ENCODE measurements around the gene GPR21.

DNA sequence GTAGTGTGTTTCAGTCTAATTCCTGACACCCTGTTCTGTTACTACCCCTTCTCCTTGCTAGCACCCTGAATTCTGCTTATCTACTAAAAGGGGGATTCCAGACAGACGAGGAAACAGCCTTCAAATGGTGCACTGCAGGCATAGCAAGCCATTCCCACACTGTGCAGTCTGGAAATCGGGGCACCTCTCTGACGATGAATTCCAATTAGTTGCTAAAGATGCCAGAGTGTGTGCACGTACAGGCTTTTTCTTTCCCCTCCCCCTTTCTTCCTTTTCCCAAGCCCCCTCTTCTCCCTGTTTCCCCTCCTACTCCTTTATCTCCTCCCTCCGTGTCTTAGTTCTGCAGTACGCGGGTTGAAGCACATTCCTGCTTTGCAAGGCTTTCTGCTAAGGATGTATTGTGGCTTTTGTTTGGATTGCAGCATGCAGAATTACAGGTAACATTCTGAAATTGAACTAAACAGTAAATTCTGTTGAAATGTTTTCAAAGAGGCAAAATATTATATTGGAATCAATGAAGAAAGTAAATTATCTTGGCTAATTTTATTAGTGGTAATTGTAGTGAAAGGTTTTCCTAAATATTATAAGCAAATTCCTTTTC lies at the start of gene GPR21:
GPR21 (plus strand) TSS at position 362 of the 601 bp plus-strand sequence.
- RRBS, 2 experiments: no CpG with 5 or more reads among the region's 7 CpGs

DNA sequence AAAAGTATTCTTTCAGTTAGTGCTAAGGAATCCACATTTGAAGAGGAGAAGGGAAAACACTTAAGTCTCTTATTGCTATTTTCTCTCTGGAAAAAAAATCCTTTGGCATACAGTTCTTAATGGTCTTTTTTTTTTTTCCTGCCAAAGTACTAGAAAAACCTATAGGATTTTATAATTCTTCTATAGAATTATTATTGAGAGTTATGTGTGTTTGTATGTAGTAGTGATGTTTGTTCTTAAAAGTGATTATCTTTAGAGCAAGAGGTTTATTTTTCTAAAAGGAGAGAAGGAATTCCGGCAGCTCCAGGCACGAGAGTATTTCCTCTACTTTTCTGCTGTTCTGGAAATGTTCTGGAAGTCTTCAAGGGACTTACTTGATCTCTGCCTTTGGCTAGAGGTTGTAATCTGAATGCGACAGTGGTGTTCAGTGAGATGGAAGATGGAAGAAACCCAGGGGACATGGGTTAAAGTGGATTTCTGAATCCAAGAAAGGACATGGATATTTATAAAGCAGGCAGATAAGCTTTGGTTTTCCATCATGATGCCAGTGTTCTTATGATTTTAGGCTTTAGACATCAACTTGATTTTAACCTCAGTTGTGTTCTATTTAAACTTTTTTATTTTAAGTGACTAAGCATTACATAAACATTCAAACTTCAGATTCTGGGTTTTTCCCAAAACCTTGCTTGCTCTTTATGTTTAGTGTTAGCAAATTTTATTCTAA lies 3.4 kb downstream of the GPR21 start:
- RRBS, 2 experiments: no CpG with 5 or more reads among the region's 3 CpGs

GRCh38 chr9:123089532-123090181 lies 56.2 kb downstream of the GPR21 start:
- RRBS, 2 experiments: no CpG with 5 or more reads among the region's 7 CpGs

DNA sequence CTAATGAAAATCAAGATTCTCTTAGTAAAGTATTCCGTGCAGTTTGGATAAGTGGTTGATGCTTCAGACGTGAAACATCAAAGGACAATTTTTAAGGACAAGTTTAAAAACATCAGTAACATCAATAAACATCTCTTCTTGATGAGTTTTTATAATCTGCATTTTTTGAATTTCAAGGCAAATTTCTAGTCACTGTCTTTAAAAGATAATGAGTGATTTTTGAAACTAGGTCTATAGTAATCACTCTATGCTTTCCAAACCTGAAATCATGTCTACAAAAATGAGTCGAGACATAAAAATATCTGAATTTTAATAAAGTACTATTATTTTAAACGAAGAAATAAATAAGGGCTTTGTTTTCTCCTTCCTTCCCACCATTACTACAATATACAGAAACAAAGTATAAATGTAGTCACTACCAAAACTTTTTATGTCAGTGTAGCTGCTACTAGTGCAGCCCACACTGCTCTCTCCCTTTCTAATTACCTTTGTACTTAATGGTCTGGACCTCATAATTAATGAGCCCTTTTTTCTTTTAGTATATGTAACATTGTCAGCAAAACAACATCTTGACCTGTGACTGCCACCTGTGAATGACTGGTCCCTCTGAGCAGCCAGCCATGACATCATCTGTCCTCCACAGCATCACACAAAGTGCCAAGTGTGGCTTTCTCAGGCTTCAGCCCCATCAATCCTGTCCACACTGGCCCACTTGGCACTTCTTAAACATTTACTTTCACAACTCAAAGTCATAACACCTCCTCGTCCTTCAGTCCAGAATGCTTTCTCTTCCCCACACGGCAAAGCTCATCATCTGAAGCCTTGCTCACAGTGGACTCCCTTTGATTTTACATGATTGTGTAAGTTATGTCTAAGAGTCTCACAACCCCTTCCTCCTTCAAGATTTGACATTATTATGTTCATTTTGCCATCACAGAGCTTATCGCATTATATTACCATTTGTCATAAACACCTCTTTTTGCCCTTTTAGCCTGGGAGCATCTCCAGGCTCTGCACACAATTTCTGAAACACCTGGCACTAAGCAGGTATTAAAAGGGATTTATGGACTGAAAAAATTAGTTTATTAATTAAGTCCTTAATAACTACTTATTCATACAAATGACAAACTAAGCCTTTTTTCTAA lies 104.6 kb downstream of the GPR21 start:
- RRBS, 2 experiments: no CpG with 5 or more reads among the region's 7 CpGs

DNA sequence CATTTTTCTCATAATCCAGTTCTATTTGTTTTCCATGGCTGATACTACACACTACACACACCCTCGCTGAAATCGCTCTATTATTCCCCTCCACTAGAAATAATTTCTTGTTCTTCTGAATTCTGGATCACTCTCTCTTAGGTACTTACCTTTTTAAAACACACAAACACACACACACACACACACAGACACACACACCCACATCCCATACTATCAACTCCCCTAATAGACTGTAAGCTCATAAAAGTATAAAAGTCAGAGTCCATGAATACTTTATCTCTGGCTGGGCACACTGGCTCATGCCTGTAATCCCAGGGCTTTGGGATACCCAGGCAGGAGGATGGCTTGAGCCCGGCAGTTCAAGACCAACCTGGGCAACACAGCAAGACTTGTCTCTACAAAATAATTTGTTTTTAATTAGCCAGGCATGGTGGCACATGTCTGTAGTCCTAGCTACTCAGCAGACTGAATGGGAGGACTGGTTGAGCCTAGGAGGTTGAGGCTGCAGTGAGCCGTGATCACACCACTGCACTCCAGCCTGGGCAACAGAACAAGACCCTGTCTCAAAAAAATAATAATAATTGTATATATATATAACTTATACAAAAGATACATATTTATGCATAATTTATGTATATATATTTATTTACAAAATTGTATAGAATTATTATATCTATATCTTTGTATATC lies 11.0 kb downstream of the STRBP start:
- RRBS, 2 experiments: no CpG with 5 or more reads among the region's 4 CpGs

- RRBS, 2 experiments: no CpG with 5 or more reads among the region's 14 CpGs
Measured at GRCh38 chr9:123282297-123283170, 14.1 kb upstream of the STRBP start.

GRCh38 chr9:123364517-123364850 lies 8.5 kb downstream of the CRB2 start:
- RRBS, 2 experiments: no CpG with 5 or more reads among the region's 6 CpGs

DNA sequence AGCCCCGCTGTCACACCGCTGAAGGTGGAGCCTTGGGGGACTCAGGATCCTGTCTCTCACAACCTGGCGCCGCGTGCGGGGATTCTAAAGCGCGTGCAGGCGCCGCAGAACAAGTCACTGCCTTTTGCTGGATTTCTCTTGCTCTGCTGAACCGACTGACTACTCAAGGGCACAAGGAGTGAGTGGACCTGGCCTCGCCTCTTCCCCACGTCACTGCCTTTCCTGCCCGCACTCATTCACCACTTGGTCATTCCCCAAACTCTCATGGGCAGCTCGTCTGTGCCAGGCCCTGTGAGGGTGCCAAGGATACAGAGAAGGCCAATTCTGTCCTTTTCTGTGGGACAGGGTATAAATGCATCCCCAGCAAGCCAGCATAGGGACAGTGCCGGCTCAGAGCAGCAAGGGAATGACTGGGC lies 69.4 kb downstream of the CRB2 start:
- RRBS, 2 experiments: no CpG with 5 or more reads among the region's 16 CpGs

DNA sequence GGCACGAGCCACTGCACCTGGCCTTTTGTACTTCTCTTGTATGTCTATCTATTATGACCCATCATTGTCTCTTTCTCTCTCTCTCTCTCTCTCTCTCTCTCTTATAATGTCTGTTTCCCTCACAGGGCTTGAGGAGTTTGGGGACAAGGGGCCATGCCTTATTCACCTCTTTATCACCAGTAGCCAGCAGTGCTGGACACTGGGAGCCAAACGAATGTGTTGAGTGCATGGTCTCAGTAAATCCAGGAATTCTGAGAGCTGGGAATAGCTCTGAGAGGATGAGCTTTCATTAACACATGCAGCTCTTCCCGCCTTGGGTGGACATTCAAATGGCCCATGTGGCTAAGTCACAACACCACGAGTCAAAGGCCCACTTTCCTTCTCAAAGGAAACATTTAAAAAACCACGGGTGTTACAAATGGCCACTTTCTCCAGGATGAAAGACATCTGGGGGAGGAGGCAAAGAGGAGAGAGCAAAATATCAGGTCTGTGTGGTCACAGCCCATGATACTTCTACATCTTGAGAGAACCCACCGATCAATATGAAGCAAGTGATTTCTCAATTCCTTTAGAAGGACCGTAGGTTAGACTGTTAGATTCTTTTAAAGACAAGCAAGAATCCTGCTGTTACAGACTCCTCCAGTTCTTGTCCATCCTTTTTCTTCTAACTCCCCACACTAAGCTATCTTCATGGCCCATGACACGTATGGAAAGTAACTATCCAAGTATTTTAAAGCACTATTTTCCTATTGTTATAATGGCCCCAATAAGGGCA lies 139.3 kb downstream of the CRB2 start:
- RRBS, 2 experiments: no CpG with 5 or more reads among the region's 8 CpGs

DNA sequence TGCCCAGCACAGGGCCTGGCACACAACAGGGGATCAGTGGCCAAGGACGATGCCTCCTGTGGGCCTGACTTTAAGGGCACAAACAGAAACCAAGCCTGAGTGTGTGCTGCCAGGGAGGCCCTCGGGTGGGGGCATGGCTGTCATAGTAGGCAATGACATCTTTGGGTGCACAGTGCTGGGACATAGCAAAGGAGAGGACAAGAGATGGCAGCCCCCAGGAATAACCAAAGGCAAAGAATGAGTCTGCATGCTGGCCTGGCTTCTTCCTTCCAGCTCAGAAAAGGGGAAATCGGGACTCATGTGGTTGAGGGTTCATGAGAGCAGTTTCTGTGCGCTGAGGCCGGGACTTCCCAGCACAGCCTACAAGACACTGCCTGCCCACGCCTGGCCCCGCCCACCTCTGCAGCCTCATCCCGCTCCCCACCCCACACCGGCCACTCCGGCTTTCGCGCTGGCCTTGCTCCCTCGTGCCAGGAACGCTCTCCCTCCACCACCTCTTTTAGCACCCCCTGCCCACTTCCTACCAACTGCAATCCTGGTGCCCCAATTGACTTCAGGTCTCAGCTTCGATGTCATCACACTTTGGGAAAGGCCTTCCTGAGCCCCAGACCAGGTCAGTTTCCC lies 13.8 kb upstream of the LHX2 start:
- RRBS, 2 experiments: 6 to 39% methylated on average over 3 of the region's 15 CpGs

- RRBS, 2 experiments: 13 to 44% methylated on average over 7 to 8 of the region's 14 CpGs
Measured at GRCh38 chr9:124125647-124126144, 114.1 kb downstream of the LHX2 start.

DNA sequence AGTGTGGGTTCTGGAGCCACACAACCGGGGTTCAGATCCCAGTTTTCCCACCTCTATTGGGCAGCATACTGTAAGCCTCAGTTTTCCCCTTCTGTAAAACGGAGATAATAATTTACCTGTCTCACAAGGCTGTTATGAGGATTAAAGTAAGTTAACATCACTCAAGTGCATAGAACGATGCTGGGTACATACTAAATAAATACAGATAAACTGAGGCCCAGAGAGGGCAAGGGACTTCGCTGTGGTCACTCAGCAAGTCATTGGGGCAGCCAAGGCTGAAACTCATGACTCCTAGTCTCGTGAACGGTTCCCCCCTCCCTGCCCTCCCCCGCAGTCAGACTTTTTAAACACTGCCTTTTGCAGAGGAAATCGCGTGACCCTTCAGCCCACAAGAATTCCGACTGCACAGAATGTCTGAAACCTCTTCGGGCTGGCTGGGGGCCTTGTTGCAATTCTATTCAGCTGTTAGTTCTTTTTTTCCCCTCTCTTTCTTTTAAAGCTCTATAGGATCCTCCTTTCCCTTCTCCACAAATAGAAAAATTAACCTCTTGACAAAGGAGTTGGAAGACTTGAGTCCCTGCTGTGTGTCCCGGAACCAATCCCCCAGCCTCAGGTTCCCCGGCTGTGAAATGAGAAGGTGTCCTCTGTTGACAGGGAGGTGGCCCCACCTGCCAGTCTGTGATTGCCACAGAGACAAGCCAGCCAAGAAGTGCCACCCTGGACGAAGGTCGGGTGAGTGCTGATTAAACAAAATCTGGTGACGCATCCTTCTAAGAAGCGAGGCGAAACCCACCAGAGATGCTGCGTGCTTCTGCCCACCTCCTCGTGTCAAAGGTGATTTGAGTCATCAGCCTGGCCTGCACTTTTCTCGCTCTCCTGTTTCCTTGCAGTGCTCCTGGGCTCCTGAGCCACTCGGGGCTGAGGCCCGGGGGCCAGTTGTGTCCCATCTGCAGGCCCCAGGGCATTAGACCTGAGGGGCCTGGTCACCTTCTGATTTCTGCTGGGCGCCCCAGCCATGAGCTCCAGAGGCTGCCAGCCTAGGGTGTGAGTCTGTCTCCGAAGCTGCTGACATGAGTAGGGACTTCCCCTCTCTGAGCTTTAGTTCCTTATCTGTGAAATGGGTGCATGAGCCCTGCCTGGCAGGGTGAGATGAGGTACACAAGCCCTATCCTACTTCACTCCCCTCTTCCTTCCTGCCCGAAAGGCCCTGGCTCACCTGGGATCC lies 28.4 kb downstream of the NEK6 start:
- RRBS, 2 experiments: no CpG with 5 or more reads among the region's 26 CpGs

- RRBS, 2 experiments: 41 to 79% methylated on average over 2 of the region's 33 CpGs
Measured at GRCh38 chr9:124342552-124343470, 72.4 kb downstream of the PSMB7 start.

DNA sequence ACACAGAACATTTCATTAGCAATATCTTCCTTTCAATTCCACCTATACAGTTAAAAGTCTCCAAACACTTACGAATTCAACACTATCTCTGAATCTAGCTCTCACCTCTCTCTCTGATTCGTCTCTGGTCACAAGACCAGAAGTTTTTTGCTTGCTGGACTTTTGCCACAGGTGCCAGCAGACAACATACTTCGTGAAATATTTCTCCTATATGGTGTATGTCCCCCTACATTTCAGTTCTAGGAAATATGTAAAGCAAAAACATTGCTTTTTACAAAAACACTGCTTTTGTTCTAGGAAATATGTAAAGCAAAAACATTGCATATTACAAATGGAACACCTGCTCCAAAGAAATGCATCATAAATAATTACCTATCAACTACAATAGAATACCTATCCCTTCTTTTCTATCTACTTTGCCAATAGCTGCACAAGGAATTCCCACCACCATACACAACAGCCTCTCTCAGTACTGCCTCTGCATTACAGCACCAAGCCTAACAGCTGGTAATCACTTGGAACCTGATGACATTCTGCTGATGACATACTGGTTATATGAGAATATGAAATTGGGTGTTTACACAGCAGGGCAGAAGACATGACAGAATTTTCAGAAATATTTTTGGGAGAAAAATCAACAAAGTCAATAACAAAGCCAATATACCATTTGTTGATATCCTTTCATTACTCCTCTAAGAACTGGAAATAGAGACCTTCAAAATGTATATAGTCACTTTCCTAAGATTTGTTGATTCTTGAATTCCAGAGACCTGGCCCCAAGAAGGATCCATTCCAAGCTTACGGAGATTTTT lies 43.3 kb downstream of the PSMB7 start:
- RRBS, 2 experiments: no CpG with 5 or more reads among the region's 4 CpGs

DNA sequence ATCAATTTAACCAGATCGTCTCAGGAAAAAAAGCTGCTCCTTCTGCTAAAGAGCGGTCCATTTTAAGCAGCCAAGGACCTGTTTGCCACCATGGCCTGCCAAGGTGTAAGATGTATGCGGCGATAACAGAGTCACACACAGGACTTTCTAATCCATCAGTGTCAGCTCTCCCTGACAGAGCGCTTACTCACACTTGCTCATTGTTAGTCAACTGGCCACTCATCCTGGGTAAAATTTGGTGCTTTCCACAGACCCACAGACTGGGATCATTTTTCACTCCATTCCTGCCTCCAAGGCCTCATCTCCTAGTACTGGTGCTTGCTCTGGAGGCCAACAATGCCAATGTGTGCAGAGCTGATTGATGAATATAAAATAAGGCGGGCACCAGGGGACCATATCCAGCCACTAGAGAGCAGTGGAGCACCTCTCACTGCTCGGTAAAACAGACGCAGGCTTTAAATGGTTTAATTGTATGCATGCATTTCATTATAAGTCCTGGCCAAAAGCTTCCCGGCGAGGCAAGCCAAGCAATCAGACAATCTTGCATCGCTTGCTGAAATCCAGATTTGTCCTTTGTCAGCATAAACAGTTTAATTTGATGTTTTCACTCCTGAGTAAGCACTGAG lies 22.3 kb downstream of the PSMB7 start:
- RRBS, 2 experiments: no CpG with 5 or more reads among the region's 11 CpGs

GRCh38 chr9:124595495-124596096 lies 88.4 kb upstream of the NR5A1 start:
- RRBS, 2 experiments: no CpG with 5 or more reads among the region's 8 CpGs

- RRBS, 2 experiments: no CpG with 5 or more reads among the region's 4 CpGs
Measured at GRCh38 chr9:124711344-124712274, 59.5 kb downstream of the NR6A1 start.

- RRBS, 2 experiments: no CpG with 5 or more reads among the region's 6 CpGs
Measured at GRCh38 chr9:124725083-124725612, 46.0 kb downstream of the NR6A1 start.

DNA sequence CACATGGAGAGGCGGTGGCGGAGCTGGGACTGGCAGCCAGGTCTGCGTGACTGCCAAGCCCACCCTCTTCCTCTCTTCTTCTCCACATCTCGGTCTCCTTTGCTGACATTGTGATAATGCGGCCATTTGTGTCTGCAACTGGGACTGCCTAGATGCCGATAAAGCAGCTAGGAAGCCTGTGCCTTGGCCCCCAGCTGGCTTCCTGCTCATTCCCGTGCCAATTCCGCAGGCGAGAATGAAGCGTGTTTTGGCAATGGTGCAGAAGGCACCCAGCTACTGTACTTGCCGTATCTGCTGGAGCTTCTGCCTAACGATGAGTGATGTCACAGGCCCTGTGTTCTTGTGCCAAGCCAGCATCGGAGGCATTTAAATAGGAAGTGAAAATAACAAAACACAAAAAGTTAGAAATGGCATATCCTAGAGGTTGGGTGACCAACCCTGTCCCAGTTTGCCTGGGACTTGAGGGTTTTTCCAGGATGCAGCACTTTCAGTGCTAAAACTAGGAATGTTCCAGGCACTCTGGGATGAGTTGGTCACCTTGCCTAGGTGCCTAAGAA lies 23.6 kb downstream of the OLFML2A start:
- RRBS, 2 experiments: no CpG with 5 or more reads among the region's 13 CpGs

DNA sequence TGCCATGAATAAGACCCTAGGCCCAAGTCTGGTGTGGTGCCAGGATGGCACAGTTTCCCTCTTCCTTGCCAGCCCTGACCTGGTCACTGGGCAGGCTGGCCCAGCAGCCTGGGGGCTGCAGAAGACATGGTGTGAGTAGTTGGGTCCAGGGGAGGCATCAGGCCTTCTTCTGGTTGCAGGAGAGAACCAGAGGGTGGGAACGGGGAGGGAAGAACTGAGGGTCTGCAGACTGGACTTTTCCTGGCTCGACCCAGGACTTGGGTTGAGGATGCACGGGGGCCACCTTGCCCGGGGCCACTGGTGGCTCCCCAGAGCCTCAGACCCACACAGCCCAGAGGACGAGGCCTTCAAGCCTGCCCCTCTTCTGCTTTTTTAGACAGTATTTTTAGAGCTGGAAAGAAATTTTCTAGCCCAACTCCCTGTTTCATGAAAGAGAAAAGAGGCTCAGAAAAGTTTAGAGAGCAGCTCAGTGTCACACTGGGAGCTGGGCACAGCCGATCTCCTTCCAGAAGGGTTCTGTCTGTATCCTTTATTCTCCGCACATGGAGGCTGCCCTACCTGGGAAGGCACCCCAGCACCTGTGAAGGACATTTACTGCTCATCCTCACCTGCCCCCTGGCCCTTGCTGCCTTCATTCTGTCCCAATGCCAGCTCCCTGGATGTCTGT lies 34.6 kb downstream of the OLFML2A start:
- RRBS, 2 experiments: no CpG with 5 or more reads among the region's 7 CpGs

Data from NT2/D1 (cell line).